Islet of Langerhans (tissue), 1 donor: ENCODE measurements around a stretch of chr10.

DNA sequence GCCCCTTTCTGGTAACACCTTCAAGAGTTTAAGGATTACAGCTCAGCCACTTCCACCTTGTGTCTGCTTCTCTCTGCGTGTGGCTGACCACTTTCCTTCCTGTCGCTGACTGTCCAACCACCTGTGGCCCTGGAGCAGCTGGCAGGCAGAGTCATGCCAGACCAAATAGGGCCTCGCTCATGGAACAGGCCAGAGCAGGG lies 97.3 kb upstream of the PCBD1 start:
- RRBS, result no CpG with 5 or more reads among the region's 3 CpGs

- RRBS, result no CpG with 5 or more reads among the region's 5 CpGs
These were observed 31.5 kb downstream of the UNC5B start for GRCh38 chr10:71243845-71244372.

GRCh38 chr10:71261909-71262474 lies 49.6 kb downstream of the UNC5B start:
- RRBS, result 96% methylated on average over 1 of the region's 11 CpGs

- RRBS, result no CpG with 5 or more reads among the region's 11 CpGs
These were observed 37.3 kb upstream of the CDH23 start for GRCh38 chr10:71359307-71359877.

DNA sequence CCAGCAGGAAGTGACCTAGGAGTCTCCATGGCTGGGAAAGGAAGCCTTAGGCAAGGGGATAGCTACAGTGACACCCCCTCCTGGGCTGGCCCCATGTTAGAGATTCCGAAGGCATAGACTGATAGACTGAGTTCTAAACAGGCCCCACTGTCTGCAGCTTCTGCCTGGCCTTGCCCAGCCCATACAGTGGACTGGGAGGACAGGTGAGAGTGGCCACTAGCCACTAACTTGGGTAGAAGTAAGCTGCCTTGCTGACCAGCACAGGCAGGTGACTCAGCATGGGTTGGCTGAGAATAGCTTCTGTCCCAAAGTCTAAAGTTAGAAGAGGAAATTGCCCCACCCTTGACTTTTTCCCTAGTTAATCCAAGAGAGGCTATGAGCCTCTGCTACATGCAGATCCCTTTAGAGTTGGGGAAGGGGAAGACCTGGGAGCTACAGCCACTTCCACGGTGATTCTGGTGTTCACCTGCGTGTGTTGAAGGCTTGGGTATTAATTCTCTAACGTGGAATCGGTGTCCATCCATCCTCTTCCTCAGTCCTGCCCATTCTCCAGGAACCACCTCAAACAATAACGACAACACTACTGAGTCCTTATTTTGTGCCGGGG lies 106.1 kb downstream of the C10orf105 start:
- RRBS, result no CpG with 5 or more reads among the region's 7 CpGs

DNA sequence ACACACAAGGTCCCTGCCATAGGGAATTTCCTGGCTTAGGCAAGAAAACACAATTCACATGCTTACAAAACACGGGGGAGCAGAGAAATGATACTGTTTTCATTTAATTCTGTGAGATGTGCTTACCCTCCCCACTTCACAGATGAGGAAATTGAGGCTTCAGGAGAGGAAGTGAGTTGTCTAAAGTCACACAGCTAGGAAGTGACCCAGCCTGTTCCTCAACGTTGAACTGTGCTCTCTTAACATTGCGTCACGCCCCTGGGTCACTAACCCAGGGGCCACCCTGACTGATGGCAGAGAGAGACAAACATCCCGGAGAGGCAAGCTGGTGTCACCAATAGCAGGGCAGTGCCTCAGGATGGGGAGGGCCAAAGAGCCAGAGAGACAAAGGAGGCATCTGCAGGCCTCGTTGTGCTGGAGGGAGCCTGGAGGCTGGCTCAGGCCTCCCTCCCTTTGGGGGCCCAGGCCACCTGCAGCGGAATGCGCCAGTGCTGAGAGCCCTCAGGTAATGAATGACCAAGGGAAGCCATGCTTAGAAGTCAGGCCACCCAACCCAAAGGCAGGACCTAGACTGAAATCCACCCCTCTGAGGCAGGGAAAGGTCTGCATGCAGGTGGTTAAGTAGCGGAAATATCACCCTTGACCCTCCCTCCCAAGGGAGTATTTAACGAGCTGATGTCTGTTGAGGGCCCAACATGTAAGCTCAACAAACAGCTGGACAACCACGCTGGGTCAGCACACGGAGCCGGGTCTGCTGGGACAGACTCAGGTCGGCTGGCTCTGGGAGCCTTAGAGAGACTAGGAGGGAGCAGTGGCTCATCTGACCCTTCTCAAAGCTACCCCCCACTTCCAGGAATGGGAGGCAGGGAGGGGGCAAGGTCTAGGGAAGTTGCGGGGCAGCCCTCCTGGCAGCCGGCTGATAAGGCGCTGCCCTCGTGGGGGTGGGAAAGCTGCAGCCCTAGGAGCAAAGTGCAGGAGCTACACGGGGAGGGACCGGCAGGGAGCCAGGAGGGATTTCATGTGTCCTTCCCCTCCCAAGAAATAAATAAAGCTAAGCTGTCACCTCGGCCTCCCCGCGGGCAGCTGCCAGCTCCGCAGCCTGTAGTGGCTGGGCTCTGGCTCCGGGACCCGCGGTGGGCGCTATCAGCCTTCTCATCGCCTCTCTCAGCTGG lies 81.2 kb downstream of the C10orf105 start:
- RRBS, result 26% methylated on average over 5 of the region's 29 CpGs

- RRBS, result no CpG with 5 or more reads among the region's 12 CpGs
These were observed 73.4 kb downstream of the C10orf105 start for GRCh38 chr10:71646031-71646804.

DNA sequence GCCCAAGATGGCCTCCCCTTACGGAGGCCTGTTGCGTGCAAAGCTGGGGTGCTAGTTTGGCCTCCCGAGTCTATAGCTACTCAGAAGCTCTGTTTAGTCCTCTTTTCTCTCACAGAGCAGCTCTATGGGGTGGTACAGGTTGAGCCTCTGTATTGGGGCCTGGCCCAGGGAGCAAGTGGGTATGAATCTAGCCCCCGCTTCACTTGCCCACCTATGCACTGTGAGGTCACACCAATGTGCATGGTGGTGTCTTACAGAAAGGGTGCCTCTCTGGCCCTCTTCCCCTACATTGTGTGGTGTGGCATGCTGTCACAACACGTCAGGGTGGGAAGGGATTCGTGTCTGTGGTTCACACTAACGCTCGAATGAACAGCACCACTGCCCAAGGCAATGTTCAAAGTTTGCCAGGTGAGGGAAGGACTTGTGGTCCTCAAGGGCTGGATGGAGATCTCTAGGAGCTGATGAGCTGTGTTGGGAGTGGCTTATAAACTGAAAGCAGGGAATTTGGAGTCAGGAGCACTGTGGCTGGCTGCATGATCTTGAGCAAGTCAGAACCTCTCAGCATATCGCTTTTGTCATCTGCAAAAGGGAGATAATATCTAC lies 22.6 kb upstream of the C10orf105 start:
- RRBS, result no CpG with 5 or more reads among the region's 9 CpGs

- RRBS, result no CpG with 5 or more reads among the region's 3 CpGs
These were observed 23.6 kb downstream of the VSIR start for GRCh38 chr10:71749673-71750159.

GRCh38 chr10:71809691-71810597 lies 36.6 kb upstream of the VSIR start:
- RRBS, result 94% methylated on average over 7 of the region's 36 CpGs

- RRBS, result no CpG with 5 or more reads among the region's 13 CpGs
These were observed 635 bp upstream of the PSAP start for GRCh38 chr10:71851644-71852128.

GRCh38 chr10:71970189-71970698 lies 6.0 kb downstream of the CHST3 start:
- RRBS, result no CpG with 5 or more reads among the region's 10 CpGs

DNA sequence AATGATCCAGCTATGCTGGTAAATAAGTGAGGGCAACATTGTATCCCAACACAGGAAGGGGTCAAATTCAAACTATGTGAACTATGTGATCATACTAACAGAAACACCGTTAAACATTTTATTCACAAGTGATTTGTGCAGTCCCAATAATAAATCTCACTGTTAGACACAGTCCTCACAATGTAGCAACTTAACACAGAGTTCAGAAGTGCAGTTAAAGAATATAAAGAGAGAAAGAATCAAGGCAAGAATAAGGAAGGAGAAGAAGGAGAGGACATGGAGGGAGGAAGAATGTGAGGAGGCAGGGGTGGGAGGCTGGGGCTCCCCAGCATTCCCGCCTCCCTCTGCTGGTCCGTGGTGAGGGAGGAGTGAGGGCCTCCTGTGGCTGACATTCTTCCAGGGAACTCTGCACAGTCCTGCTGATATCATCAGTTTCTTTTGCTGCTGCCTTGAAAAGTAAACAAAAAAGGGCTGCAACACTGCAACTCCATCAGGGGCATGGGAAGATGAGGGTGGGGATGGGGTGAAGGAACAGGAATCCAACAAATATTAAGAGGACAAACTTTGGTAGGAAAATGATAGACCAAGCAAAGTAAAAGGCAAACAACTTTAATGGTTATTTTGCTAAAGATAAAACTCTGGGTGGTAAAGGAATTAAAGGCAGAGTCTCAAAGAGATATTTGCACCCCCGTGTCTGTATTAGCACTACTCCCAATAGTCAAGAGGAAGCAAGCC lies 7.7 kb upstream of the SPOCK2 start:
- RRBS, result no CpG with 5 or more reads among the region's 4 CpGs

- RRBS, result no CpG with 5 or more reads among the region's 7 CpGs
These were observed 29.4 kb upstream of the ANAPC16 start for GRCh38 chr10:72186184-72187051.

- RRBS, result no CpG with 5 or more reads among the region's 2 CpGs
These were observed 7.6 kb upstream of the ASCC1 start for GRCh38 chr10:72223567-72224230.

DNA sequence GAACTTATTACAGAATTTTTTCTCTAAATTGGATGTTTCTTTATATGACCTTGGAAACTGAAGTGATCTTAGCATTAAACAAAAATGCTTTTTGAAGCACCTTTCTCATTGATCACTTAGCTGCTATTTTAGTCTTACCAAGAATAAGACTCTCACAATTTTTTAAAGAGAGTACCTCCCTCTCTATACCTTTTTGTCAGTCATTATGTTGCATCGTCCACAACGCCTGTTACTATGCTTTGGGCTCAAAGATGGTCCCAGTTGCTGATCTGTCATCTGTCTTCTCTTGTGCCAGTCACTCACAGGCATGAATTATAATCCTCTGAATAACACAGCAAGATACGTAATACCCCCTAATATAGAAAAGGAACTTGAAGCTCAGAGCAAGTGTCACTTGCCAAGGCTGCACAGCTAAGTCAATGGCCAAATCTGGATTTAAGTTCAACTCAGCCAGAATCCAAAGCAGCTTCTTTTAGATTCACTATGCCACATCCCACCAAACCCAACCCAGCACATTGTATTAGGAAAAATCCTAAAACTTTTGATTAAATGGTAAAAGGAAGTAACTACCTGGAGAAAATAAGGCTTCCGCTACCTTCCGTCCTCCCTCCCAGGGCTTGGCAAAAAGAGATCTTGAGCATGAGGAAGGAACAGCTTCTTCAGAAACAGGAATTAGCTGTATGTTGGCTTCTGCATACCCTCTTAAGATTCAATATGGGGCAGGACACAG lies 19.9 kb upstream of the ASCC1 start:
- RRBS, result no CpG with 5 or more reads among the region's 5 CpGs

GRCh38 chr10:72334745-72335482 lies 19.8 kb downstream of the DNAJB12 start:
- RRBS, result 23% methylated on average over 5 of the region's 21 CpGs

DNA sequence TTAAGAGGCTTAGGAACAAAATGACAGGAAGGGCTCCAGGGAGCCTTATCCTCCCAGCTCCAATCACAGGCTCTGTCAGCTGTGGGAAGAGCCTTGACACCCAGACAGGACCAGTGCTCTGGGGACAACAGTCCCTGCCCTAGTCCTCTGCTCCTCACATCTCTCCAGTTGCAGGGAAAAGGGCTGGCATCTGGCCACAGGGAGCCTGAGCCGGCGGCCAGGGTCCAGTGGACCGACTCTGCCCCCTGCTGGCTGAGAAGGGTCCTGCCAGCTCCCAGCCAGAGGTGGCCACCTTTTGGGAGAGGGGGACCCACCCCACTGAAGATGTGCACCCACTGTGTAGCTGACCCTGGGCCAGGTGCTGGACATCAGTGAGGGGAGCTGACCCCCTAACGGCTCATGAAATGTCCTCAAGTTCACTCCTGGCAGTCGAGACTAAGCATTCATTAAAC lies 17.6 kb downstream of the DNAJB12 start:
- RRBS, result no CpG with 5 or more reads among the region's 5 CpGs

DNA sequence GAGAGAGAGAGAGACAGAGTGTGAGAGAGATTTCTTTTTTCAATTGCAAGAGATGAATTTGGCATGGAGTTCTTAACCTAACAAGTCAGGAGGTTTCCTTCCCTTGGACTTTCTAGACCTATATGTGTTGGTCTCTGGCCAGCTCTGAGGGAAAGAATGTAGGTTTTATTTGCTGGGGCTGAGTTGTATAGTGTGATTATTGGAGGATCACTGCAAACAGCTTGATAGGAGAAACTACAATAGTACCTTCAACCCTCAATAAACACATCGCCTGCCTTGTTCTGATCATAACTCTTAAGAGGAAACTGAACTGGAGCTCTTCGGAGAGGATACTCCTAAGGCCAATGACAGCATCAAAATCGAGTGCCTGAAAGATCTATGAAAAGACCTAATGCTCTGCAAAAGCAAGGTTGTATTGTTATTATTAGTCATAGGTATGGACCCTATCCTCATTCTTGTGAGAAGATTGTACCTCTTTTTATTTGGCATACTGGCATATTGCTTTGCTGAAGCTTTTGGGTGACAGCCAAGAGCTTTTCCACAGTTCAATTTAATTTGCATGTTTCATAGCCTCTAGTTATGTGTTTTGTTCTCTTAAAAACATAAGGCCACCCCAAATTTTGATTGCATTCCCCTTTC lies 1.4 kb downstream of the MCU start:
- RRBS, result no CpG with 5 or more reads among the region's 3 CpGs